ENCODE measurements around a stretch of chr20.

- CAGE, long polyA plus RNA: no peak
- RRBS: no CpG with 5 or more reads among the region's 2 CpGs
Observed at GRCh38 chr20:56765685-56765955, 136.5 kb downstream of the TFAP2C start.

- CAGE, long polyA plus RNA: no peak
- RRBS: no CpG with 5 or more reads among the region's 10 CpGs
Observed at GRCh38 chr20:56796873-56797585, 167.9 kb downstream of the TFAP2C start.

DNA sequence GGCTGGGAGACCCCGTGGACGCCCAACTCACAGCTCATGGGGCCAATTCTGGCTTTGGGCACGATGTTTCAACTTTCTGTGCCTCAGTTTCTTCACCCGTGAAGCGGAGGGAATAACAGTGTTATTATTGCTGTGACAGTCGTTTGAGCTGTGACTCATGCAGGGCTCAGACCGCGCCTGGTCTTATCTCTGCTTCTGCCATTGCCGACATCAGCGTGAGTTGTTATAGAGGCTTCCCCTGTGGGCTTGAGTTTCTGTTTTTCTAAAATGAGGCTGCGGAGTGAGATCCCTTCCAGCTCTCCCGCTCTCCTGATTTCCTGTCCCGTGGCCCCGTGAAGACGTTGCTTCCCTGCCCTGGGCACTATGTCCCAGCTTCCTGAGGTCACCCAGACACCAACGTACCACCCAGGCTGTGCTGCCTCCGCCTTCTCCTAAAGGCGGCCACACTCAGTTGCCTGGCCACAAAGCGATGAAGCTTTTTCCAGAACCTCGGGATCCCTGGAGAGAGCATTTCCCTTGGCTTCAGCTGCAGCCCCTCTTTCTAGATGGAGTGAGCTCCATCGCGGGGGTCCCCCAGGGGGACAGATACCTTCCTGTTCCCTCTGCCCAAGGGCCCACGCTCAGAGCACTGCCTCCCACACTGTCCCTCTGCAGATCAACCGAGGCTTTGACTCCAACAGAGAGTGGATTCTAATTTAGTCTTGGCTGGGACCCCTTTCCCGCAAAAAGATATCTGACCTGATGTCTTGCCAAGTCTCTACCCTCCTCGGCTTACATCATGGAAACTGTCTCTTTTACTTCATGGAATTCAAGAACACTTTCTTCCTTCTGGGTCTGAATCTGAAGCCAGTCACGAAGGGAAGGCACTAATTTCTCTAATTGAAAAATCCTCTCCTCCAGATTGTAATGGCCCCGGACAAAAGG is 278.3 kb downstream of the BMP7 start:
- CAGE, long polyA plus RNA: no peak
- RRBS: no CpG with 5 or more reads among the region's 28 CpGs

DNA sequence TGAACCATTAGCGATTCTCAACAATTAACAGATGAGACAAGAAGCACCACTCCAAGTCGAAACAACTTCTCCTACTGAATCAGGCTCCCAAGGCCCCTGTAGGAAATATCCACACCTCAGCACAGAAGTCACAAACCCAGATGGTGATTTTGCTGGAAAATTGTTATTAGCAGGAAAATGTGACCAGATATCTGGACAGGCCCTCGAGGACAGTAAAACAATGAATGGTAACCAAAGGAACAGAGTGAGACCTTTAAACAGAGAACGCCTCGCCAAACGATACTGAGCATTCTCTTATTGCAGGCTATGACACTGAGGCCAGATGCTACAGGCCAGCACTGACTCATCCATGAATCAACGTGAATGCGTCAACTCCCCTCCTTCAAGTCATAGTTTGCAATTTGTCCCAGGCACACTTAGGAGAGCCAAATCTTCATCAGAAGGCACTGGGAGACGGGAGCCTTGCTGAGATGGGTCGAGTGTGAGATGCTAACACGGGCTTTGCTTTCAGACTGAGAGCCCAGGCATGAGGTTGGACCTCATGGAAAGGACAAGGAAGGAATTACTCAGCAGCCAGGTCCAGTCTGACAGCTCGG is 60.9 kb downstream of the BMP7 start:
- CAGE, long polyA plus RNA: no peak
- RRBS: no CpG with 5 or more reads among the region's 12 CpGs

GRCh38 chr20:57375647-57375951 is 15.6 kb upstream of the RBM38 start:
- CAGE, long polyA plus RNA: no peak
- RRBS: no CpG with 5 or more reads among the region's 5 CpGs

GRCh38 chr20:57385027-57385491 is 6.1 kb upstream of the RBM38 start:
- CAGE, long polyA plus RNA: no peak
- RRBS: 93% methylated on average over 5 of the region's 14 CpGs

- CAGE, long polyA plus RNA: no peak
- RRBS: 3% methylated on average over 14 of the region's 42 CpGs
Observed at GRCh38 chr20:57391783-57392254, 623 bp downstream of the RBM38 start.

- CAGE, long polyA plus RNA: no peak
- RRBS: no CpG with 5 or more reads among the region's 7 CpGs
Observed at GRCh38 chr20:57394676-57395000, 3.4 kb downstream of the RBM38 start.

DNA sequence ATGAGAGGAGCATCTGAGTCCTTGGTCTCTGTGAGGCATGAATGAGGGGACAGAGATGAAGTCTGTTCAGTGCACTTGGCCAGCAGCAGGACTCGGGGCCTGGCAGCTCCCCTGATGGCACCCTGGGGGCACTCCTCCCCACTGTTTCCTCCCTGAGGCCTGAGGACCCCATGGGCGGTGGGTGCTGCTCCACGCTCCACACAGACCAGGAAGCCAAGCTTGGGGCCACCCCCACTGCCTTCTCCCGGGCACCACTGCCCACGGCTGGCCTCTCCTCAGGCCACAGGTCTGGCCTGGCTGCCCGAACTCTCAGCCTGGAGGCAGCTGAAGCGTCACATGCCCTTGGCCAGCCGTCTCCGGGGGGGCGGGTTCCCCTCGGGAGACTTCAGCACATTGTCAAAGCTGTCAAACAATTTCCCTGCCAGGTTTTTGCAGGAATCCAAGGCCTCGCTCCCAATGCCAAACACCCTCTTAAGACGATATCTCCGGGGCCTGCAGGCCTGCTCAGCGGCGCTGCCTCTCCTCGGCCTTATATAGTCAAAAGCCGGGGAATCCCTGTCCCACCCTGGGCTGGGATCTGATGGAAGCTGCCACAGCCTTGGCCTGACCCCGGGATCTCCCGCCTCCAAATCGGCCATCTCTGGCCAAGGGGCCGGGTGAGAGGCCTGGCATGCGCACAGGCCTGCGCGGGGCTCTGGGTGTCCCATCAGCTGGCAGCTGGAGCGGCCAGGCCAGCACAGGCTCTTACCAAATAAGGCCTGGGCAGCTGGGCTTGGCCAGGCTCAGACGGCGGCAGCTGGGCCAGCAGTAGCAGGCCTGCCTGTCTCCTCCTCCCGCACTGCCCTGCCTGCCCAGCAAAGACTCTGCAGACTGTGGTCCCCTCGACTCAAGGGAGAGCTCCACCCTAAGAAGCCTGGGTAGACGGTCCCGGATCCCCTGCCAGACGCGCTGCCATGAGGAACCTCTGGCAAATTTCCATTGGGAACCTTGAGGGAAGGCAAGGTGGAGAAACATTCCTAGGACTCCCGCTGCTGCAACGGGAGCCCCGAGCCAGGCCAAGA is 49.7 kb downstream of the RBM38 start:
- CAGE, long polyA plus RNA: no peak
- RRBS: 39% methylated on average over 8 of the region's 37 CpGs

DNA sequence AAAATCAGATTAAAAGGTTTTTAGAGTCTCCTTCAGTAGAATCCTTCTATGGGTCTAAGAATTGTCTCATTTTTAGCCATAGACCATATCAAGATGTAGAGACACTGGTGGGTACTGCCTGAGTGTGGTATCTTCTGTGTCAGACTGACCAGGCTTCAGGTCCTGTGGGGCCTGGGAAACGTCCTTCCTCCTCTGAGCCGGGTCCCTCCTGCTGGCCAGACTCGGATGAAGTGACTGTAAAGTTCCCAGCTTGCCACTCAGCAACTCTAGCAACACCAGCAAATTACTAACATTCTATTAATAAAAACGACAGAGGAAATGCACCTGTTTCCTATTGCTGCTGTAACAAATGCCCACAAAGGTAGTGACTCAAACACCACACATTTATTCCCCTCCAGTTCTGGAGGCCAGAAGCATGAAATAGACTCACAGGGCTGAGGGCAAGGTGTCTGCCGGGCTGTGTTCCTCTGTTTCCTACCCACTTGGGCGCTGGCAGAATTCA is 48.9 kb downstream of the CTCFL start:
- CAGE, long polyA plus RNA: no peak
- RRBS: no CpG with 5 or more reads among the region's 6 CpGs

GRCh38 chr20:57527471-57528131 is 2.7 kb upstream of the CTCFL start:
- CAGE, long polyA plus RNA: no peak
- RRBS: no CpG with 5 or more reads among the region's 12 CpGs

GRCh38 chr20:57564478-57564778 is 3.5 kb downstream of the PCK1 start:
- CAGE, long polyA plus RNA: no peak
- RRBS: 100% methylated on average over 1 of the region's 4 CpGs

GRCh38 chr20:57577659-57578120 is 16.8 kb downstream of the PCK1 start:
- CAGE, long polyA plus RNA: no peak
- RRBS: no CpG with 5 or more reads among the region's 6 CpGs

DNA sequence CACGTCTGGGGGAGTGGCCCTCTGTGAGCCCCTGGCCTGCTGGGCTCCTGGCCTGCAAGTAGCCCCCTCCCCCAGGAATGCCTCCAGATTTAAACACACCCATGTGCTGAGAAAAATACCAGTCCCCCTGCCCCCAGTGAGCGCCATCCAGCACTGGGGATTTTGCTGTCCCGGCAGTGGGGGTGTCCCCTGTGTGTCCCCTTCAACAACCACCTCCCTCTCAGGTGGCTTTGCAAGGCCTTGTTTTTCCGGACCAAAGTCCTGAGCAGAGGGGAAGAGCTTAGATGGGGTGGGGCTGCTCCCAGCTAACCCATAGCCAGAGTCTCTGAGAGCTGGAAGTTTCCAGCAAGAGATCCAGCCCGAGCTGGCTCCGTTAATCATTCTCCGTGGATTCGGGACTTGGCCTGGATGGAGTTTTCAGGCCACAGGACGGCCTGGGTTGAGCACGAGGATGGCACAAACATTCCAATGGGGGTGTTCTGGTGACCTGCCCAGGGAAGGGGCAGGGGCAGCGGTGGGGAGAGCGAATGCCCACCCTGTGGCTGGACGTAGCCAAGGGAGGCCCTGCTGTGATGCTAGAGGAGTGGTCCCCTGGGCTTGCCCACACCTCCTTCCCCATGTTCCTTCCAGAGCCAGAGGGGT is 29.0 kb downstream of the PCK1 start:
- CAGE, long polyA plus RNA: no peak
- RRBS: 62% methylated on average over 2 of the region's 13 CpGs

DNA sequence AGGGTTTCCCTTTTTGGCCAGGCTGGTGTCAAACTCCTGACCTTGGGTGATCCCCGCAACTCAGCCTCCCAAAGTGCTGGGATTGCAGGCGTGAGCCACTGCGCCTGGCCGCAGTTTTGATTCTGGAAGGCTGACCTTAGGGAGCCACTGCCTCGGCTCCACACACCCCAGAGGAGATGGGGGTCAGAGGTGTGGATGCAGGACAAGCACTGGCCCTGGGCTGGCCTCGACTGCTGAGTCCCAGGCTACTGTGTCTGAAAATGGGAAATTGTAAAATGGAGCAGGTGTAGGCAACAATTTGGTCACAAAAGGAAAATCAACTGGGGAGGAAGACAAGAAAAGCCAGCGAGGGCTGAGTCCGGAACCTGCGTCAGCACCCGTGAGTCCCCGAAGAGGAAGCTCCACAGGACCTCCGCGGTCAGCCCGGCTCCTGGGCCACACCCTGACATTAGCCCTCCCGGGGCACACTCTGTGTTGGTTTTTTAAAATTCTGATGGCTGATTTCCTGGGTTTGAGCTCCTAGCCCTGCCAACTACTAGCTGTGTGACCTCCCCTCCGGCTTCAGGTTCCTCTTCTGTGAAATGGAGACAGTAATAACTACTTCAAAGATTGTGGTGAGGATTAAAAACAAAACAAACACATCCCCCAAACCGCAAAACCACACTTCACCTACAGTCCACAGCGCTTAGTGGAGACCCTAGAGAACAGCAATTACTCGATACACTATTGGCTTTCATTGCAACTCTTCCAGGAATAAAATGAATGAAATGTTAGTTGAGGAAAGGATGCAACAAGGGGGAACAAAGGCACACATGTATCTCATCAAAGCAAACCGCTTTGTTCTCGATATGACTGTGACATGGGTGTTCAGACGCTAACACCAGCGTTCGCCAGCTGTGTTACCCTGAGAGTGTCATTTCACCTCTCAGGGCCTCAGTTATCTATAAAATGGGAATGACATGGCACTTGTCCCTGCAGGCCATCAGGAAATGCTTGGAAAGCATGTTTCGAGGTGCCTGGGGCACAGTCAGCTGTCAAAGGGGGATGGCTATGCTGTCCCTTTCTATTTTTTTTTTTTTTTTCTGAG is 1.1 kb downstream of the ZBP1 start:
- CAGE, long polyA plus RNA: no peak
- RRBS: 96% methylated on average over 9 of the region's 25 CpGs

DNA sequence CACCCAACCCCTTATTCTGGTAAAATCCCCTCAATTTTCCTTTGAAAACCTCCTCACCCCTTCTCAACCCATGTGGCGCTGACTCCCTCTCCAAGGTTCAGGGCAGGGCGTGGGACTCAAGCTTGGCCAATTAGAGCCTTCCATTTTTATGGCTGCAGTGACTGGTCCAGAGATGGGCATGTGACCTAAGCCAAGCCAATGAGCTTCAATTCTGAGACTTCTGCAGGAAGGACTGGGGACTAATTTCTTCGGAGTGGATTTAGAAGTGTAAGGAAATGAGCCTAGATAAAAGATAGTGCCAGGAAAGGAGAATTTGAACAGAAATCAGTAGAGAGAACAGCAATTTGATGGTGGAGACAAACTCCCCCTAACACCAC is 10.0 kb upstream of the ZBP1 start:
- CAGE, long polyA plus RNA: no peak
- RRBS: no CpG with 5 or more reads among the region's 3 CpGs

GRCh38 chr20:57703252-57704184 is 6.3 kb downstream of the PMEPA1 start:
- CAGE, long polyA plus RNA: no peak
- RRBS: no CpG with 5 or more reads among the region's 18 CpGs

DNA sequence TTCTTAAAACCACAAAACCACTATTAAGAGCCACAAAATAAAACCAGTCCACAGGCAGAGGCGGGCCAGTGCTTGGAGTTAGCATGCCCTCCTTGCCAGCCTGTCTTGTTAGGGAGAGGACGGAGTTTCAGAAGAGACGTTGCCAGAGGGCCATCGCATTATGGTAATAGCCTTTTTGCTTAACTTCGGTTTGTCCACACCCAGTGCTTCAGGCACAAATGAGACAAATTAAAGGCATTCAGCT is 159.6 kb upstream of the C20orf85 start:
- CAGE, long polyA plus RNA: no peak
- RRBS: no CpG with 5 or more reads among the region's 5 CpGs

GRCh38 chr20:57996457-57996739 is 154.3 kb upstream of the C20orf85 start:
- CAGE, long polyA plus RNA: no peak
- RRBS: no CpG with 5 or more reads among the region's 3 CpGs

DNA sequence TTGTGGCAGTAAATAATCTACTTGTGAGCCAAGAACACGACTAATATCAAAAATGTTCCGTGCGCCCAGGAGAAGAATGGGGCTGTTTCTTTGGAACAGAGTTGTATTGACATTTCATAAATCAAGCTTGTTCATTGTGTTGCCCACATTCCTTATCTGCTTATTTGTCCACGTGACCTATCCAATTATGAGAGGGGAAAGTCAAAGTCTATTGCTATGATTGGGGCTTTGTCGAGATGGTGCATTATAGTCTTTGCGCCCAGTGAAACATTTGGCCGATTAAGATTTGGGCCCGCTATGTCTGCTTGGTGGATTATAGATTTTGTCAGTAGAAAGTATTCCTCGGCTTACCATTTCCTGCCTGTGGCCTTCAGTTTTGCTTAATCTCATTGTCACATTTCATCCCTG is 65.6 kb upstream of the C20orf85 start:
- CAGE, long polyA plus RNA: no peak
- RRBS: no CpG with 5 or more reads among the region's 9 CpGs

Data from mammary epithelial cell (primary cell).